ENCODE data around the genes BMP8A and ZFP69.

GRCh38 chr1:39491232-39492197 is at the start of gene BMP8A:
TSS of gene BMP8A (plus strand) at chr1:39491636.
- PRO-cap, result bidirectional peak, plus-strand start at chr1:39491599, minus-strand start at chr1:39491532

- PRO-cap, result no peak
Observed at GRCh38 chr1:39509567-39510171, 18.2 kb downstream of the BMP8A start.

- PRO-cap, result no peak
Observed at GRCh38 chr1:39525640-39526219, 34.3 kb downstream of the BMP8A start.

DNA sequence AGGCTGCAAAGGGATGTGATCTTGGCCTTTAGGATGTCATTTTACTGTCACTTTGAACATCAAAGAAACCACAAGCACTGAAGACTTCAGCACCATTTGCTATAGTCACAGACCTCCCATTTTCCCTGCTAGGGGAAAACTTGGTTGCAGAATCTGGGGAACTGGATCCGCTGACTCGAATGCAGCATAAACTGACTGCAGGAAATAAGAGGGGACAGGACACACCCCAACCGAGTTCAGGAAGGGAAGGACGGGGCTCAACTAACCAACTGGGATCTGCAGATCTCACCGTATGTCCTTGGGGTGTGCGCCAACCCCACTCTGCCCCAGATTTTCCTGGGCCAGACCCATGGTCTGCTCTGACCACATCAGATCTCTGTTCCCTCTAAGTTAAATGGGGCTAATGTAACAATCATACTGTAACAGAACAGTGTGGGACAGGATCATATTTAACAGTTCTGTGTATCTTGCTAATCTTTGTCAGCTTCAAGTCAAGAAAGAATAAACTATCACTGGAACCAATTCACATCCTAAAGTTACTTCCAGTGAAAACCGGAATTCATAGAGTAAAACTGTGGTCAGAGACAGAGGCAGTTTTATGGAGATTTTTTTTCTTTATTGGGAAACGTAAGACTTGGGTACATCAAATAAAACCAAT is 16.2 kb downstream of the PABPC4 start:
- PRO-cap, result no peak

- PRO-cap, result no peak
Observed at GRCh38 chr1:39560880-39562089, 15.3 kb downstream of the PABPC4 start.

DNA sequence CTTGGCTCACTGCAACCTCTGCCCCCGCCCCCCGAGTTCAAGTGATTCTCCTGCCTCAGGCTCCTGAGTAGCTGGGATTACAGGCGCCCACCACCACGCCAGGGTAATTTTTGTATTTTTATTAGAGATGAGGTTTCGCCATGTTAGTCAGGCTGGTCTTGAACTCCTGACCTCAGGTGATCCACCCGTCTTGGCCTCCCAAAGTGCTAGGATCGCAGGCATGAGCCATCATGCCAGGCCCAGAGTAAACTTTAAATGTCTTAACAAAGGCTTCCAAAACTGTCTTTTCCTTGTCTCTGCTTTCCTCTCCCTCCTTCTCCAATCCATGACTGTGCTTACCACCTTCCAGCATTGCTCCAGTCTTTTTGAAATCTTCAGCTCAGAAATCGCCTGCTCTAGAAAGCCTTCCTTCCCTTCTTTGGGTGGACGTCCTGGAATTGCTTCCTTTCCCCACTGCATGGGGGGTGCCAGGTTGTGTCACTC is 17.4 kb upstream of the PABPC4 start:
- PRO-cap, result no peak

DNA sequence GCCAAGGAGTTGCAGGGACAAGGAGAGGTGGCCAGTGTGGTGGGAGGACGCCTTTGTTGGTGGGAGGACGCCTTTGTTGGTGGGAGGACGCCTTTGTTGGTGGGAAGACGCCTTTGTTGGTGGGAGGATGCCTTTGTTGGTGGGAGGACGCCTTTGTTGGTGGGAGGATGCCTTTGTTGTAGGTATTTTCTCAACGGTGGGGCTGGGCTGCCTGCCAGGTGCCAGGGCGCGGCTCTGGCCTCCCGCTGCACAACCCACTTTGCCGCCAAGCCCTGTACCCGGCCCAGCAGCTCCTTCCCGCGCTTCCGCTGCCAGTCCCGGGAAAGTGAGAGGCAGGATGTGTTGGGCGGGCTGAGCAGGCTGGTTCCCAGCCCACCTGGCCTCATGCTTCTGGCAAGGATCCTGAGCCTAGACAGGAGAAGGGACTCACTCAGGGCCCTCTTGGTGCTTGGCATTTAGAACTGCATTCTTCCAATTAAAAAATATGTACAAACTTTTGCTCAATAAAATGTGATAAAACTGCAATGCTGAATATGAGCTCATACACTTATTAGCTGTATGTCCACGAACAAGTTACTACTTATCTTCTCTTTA is 30.9 kb upstream of the BMP8B start:
- PRO-cap, result no peak

- PRO-cap, result no peak
Observed at GRCh38 chr1:39832104-39832959, 43.7 kb upstream of the BMP8B start.

- PRO-cap, result no peak
Observed at GRCh38 chr1:39952318-39953077, 2.4 kb upstream of the MFSD2A start.

GRCh38 chr1:39959763-39960565 is 5.0 kb downstream of the MFSD2A start:
- PRO-cap, result no peak

GRCh38 chr1:39964386-39964758 is 9.4 kb downstream of the MFSD2A start:
- PRO-cap, result no peak

DNA sequence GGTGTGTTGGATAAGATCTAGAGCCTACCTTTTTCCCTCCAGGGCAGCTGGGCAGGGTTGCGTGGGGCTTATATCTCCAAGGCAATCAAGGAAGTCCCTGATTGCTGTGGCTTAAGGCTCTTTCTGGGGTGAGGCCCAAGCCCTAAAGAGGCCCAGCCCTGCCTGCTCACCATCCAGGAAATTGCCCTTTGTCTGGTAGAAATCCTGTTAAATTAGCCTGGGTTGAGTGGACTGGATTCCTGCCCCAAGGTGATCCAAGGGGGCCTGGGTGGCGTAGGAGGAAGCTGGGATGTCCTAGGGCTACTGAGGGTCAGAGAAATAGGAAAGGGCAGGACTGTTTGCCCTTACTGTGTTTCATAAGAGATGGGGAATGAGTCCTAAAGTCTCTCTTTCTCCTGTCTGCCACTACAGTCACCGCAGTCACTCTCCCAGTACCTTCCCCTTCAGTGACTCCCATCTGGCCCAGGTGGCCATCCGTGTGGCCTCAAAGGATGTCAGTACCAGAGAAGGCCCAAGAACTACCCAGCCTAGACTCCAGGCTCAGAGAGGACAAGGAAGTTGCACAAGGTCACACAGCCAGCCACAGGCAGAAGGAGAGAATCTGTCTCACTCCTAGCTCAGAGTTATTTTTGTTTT is 25.8 kb downstream of the MFSD2A start:
- PRO-cap, result no peak

GRCh38 chr1:40215434-40216079 is 32.2 kb upstream of the TMCO2 start:
- PRO-cap, result no peak

GRCh38 chr1:40338709-40339092 is 21.6 kb upstream of the COL9A2 start:
- PRO-cap, result no peak

- PRO-cap, result no peak
Observed at GRCh38 chr1:40382132-40382579, 8.6 kb downstream of the SMAP2 start.

DNA sequence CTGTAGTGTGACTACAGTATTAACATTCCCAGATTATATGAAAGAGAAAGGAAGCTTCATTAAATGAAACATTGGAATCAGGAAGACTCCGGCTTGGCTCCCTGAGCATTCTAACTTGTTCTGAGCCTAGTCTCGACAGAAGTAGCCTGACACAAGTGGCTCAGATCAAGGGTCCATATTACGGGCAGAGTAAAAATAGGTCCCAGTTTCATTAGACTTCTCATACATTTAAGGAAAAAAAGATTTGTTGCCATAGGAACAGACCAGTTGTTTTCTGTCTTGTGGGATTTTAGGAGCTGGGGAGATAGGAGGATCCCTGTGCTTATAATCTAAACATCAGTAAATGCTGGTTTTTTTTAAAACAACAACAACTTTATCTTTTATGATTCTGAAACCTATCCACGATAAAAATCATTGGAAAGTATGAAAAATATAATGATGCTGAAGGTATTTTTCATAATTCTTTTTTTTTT is 12.9 kb downstream of the SMAP2 start:
- PRO-cap, result unidirectional peak, minus-strand start at position 112 of the sequence

GRCh38 chr1:40409520-40410005 is 36.0 kb downstream of the SMAP2 start:
- PRO-cap, result no peak

DNA sequence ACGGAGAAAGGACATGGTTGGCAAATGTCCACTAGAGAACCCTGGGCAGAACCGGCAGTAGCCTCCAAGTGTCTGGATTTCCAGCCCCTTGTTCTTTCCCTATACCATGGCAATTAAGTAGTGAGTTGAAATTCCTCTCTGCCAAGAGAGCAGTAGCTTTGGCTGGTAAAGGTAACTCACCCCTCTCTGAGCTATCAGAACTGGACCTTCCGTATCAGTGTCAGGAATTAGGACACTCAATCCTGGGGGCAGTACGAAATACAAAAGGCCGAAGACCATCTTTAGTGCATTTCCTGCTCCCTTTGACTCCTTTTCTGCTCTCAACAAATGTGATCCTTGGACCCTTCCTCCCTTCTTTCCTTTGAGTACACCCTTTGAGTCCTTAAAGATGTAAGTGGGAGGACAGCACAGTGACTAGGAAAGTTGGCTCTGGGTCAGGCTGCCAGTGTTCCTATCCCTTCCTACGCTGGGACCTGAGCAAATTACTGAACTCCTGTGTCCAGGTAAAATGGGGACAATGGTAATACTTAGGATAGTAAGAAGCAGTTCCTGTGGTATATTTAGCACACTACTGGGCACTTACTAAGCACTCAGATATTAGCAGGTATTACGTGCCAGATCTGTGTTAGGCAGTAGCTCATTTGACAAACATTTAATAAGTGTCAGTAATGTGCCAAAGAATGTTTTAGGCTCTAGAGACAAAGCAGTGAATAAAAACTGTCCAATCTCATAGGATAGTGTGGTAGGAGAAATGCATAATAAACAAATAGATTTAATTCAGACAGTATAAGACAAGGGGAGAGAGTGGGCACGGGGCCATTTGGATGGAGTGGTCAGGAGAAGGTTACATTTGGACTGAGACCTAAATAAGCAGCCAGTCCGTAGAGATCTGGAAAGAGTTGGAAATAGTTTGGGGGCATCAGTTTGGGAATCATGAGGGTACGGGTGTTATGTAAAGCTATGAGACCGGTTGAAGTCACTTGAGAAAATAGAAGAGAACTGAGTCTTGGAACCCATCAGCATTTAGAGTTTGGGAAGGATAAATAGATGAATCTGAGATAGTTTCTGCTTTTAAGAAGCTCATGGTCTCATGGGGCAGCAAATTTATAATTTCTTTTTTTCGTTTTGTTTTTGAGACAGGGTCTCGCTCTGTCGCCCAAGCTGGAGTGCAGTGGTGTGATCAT is 26.3 kb upstream of the ZFP69B start:
- PRO-cap, result no peak

DNA sequence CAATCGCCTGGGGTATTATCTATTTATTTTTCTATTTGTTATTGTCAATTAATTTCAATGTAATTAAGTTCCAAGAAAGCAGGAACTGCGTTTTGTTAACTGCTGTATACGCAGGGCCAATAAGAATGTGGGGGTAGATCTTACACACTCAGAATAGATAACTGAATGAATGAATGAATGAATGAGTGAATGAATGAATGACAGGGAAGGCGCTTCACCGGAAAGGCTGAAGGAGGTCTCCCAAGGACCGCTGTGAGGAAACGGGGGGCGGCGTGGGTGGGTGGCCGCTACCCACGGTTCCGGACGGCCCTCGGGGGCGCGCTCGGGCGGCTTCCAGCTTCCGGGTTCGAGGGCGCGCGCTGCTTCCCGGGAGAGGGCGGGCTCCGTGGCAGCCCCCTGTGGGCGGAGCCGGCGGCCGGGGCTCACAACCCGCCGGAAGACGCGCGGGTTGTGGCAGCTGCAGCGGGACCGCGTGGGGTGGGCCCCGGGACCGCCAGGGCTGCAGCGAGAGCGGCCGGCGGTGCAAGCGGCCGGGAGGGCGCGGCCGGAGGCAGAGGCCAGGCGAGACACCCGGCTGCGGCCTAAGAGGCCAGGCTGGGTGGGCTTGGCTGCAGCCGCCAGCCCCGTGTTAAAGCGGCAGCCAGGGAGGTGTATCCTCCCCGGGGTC is at the start of gene ZFP69:
Gene ZFP69, plus strand, starts transcription at position 426 of the 667 bp plus-strand sequence.
- PRO-cap, result bidirectional peak, plus-strand start at position 425 of the sequence, minus-strand start at position 348 of the sequence

DNA sequence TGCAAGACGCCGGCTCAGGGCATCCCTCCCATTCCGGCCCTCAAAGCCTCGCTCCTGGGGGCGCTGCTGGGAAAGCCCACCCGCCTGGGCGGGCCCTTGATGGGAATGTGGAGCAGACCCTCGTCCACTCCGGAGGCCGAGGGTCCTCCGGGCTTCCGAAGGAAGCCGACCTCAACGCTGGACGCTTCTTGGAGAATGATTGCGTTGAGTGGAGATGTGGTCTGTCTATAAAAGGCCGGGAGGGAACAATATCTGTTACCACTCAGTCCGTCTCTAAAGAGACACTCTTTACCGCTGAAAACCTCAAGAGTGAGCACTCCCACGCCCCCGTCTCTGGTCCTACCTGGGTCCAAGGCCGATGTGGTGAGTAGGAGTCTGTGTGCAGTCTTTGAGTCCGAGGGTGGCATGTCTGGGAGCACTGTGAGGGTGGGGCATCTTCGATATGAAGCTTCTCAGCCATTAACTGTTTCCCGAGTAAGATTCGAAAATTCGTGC is 489 bp downstream of the ZFP69 start:
- PRO-cap, result unidirectional peak, minus-strand start at position 179 of the sequence